SJSA1 (cell line): ENCODE measurements around the genes FBXO45 and NCBP2.

- RAMPAGE, long total RNA: no peak
These were observed 999 bp downstream of the DYNLT2B start for GRCh38 chr3:196316993-196317488.

- RAMPAGE, long total RNA: no peak
These were observed 17.5 kb upstream of the TM4SF19 start for GRCh38 chr3:196355493-196356221.

DNA sequence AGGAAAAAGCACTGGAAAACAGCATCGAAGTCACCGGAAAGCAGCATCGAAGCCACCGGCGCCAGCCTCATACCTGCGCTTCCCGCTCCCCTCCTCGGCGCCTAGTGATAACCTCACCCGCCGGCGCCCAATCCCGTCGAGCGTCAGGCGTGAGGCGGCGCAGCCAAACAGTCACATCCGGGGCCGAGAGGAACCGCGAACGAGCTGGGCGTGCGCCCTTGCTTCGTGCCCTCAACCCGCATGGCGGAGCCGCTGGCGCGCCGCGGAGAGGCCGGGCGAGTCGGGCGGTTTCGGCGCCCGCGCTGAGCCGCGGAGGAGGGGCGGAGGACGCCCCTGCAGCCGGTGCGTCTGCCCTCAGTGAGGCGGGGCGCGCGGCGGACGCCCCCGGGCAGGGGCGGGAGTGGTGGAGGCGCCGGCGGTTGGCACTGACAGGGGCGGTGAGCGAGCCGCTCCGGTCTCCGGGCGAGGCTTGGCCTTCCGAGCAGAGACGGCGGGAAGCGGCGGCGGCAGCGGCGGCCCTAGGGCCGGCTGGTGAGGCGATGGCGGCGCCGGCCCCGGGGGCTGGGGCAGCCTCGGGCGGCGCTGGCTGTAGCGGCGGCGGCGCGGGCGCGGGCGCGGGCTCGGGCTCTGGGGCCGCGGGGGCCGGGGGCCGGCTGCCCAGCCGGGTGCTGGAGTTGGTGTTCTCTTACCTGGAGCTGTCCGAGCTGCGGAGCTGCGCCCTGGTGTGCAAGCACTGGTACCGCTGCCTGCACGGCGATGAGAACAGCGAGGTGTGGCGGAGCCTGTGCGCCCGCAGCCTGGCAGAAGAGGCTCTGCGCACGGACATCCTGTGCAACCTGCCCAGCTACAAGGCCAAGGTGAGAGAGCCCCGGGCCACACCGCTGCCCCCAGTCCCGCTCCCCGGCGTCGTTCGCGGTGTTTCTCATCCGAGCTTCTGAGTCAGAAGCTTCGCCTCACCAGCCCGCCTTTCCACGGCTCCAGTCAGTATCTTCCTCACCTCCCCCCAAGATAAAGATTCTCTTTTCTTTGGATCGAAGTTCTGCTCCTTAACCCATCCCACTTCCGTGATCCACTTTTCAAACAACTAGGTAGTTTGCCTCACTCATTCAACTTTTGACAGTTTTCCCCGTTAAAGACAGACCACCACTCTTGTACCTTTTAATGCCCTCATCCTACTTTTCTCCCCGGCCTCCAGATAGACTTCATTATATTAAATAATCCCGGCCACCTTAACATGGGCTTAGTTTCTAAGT lies at the start of gene FBXO45:
TSS of gene FBXO45 (plus strand) at position 215 of the 1,253 bp plus-strand sequence.
- RAMPAGE, long total RNA: no peak

DNA sequence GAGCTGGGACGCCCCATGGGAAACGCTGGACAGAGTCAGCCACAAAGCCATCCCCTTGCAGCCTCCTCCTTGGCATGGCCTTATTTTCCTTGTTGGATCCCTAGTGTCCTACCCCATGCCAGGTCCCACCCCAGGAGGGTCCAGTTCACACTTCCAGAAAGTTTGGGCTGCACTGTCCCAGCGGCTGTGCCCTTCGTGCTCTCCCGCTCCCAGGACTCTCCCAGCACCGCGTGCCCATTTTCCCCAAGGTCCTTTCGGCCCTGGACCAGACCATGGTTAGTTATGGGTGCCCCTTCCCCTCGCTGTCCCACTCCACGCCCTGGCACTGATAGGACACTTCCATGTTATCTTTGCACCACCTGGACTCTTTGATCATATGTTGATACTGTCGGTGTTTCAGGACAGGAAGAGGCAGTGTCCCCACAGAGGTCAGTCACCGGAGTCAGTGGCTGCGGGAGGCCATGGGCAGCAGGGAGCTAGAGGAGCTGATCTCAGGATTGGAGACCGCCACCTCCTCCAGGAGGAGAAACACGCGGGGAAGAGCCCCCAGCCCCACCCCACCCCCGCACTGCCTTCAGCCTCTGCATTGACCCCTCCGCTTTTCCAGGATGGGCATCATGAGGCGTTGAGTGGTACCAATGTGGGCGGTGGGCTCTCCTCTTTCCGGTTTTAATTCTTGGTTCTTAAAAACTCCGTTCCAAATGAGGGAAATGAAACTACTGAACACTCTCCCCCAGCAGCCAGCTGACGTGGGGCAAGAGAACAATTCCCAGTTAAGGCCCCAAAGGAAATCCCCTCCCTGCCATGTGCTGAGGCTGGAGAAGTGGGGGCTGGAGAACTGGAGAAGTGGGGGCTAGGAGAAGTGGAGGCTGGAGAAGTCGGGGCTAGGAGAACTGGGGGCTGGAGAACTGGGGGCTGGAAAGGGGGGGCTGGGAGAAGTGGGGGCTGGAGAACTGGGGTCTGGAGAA lies 5.5 kb upstream of the NRROS start:
- RAMPAGE, long total RNA: no peak

GRCh38 chr3:196640204-196640835 lies 826 bp downstream of the NRROS start:
- RAMPAGE, long total RNA: no peak

GRCh38 chr3:196659940-196660956 lies 20.8 kb downstream of the NRROS start:
- RAMPAGE, long total RNA: no peak

DNA sequence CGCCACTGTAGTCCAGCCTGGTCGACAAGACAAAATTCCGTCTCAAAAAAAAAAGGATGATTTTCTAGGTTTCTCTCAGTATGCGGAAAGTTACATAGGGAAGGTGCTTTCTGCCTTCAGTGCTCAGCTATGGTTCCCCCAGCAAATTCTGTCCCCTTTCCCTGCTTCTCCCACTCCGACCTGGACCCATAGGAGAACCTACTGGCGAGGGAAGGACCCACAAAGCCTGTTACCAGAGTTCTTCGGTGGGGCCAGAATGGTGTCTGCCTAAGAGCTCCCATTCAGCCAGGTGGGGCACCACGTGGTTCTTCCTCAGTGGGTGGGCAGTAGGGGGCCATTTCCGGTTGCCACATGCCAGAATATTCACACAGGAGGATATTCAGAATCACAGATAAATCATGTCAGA lies 25.5 kb downstream of the NRROS start:
- RAMPAGE, long total RNA: no peak

GRCh38 chr3:196905316-196905846 lies 36.9 kb downstream of the NCBP2 start:
- RAMPAGE, long total RNA: no peak

DNA sequence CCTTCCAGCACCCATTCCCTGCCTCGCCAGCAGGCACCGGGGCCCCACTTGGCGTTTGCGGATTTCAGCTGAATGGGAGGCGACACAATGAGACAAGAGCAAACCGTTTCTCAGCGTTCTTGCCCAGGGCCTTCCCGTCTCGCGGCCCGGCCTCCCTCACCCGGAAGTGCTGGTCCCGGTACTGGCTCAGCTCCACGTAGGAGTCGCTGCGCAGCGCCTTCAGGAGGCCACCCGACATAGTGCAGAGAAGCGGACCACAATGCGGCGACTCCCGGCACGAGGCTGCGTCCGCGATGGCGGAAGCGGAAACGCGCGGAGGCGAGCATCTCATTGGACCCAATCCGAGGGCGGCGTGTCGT lies at the start of gene NCBP2:
TSS of gene NCBP2 (minus strand) at position 263 of the 359 bp plus-strand sequence.
- RAMPAGE, long total RNA: start-site peak on the minus strand centred at position 154 of the sequence, 36 bp wide, 20 and 16 reads in 2 replicates; start-site peak on the minus strand centred at position 265 of the sequence, 44 bp wide, 64 and 46 reads in 2 replicates

- RAMPAGE, long total RNA: no peak
These were observed 5.9 kb downstream of the PIGZ start for GRCh38 chr3:196962753-196963149.

- RAMPAGE, long total RNA: no peak
These were observed 55.9 kb upstream of the MELTF start for GRCh38 chr3:197085355-197086017.

DNA sequence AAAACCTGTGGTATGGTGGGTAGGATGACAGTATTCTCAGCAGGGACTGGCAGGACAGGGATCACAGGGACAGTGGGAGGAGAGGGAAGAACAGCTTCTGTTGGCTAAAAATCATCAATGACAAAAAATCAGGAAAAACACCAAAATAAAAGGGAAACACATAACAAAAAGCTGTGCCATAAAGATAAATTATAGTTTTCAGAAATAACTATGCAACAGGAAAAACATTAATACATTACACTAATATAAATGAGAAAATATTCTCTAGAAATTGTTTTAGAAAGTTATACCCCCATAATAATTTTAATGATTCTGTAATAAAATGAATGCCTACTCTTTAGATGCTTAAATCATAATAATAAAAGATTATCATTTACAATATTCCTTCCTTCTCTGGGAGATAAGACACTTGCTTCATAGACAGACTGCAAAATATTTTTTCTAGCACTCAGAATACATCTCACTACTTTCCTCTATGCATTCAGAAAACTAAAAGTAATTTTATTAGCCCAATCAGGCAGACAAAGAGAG lies 132.1 kb upstream of the MELTF start:
- RAMPAGE, long total RNA: no peak

- RAMPAGE, long total RNA: no peak
These were observed 127.9 kb downstream of the DLG1 start for GRCh38 chr3:197170523-197170996.

DNA sequence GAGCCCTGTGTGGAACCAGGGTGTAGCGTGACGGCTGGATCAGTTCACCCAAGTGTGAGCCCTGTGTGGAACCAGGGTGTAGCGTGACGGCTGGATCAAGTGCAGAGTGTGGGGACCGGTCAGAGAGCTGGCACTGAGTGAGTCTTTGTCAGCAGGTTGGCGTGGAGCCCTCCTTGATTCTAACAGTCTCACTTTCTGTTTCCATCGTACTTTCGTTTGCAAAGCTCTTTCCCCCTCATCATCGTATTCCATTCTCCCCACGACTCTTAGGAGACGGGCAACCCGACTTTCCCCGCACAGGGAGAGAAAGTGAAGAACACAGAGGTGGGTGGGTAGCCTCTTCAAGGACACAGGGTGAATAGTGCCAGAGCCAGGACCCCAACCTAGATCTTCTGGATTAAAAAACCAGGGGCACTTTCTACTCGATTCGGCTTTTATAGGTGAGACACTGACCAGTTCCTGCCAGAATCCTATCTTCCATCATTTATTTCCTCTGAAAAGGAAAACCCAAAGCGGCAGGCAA lies 58.0 kb upstream of the DLG1 start:
- RAMPAGE, long total RNA: no peak

DNA sequence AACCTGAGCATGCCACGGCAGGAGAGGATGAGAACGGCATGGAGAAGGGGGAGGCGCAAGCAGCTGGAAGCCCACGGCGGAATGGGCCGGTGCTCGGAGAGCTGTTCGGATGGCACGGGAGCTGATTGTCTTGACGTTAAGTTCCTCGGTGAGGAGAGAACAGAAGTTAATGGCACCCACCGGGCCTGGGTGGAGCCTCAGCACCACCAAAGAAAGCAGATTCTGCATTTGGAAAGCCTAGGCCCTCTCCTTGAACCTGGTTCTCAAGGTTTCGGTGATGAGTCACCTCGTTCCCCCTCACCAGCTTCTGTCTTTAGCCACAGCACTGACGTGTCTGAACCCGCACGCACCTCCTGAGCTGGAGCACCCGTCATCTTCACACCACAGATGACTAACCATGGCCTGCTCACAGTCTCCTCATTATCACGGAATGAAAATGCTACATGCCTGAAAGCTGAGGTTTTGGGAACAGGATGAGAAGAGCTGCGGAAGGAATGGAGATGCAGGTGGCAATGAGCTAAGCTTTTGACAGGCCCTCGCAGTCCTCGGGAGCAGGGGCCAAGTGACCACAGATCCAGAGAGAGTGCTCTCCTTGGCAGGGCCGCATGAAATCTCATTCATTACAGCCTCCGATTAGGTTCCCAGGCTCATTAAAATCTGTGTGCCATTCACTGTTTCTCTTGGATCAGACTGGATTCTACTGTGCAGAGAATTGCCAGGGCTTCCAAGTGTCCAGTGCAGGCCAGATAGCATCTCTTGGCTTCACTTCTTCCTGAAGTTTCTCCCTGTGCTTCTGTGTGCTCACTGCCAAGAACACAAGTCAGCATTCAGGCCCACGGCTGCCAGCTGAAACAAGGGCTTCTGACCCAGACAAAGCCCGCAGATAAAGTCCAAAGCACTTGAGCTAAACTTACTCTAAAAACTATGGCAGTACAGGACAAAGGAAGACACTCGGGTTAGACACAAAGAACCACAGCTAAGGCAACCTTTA lies 96.3 kb upstream of the DLG1 start:
- RAMPAGE, long total RNA: no peak

DNA sequence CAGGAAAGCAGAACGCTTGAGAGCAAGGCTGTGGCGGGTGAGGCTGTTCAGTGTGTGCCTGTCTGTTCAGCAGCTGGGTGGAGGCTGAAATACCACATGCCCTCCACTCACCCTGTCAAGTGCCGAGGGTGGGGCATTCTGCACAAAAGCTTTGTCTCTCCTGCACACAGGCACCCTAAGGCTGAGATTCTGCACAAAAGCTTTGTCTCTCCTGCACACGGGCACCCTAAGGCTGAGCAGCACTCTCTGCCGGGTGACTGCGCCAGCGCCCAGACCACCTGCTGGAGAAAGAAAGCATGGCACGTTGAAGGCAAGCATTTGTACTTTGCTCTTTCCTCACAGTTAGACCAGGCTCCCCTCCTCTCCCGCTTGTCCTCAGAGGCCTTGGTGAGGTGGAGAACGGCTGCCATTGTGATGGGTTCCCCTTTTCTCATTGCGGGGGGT lies 97.5 kb downstream of the BDH1 start:
- RAMPAGE, long total RNA: no peak

DNA sequence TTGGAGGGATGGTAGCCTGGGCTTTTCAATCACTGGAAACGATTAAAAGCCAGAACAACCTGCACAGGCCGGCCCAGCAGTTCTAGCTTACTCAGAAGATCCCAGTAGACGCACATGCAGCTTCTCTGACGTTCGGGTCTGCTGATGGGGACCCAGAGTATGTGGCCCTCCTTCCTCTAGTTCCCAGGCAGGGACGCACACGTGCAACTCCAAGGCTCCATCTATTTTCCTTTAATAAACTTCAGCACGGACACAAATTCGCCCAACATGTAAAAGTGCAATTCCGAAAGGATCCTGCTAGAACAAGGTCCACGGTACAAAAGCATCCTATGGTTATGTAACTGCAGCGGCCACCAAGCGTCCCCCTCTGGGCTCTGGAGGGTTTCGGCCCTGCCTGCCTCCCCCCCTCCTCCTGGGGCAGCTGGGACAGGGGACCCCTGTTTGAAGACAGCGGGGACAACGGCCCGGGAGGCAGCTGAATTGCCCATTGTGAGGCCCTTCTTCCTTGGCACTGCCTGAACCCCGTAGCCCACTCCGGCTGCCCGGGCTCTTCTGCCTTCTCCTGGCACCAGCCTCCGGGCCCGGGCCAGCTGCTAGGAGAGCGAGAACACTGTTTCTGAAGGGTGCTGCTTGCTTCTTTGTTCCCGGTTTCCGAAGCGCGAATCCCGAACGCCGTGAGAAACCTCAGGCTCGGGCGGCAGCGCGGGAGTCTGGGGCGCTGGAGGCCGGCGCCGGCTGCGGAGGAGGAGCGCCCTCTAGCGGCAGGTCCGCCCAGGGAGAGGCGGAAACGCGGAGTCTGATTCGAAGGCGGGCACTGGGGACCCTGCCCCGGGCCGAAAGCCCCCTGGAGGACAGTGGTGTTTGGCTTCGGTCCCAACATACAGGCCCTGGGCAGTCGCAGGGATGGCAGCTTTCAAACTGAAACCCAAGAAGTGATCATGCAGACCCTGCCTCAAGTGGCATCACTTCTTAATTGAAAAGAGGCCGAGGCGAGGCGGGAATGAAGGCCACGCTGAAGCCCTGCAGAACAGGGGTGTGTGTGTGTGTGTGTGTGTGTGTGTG lies 45.9 kb downstream of the BDH1 start:
- RAMPAGE, long total RNA: no peak

DNA sequence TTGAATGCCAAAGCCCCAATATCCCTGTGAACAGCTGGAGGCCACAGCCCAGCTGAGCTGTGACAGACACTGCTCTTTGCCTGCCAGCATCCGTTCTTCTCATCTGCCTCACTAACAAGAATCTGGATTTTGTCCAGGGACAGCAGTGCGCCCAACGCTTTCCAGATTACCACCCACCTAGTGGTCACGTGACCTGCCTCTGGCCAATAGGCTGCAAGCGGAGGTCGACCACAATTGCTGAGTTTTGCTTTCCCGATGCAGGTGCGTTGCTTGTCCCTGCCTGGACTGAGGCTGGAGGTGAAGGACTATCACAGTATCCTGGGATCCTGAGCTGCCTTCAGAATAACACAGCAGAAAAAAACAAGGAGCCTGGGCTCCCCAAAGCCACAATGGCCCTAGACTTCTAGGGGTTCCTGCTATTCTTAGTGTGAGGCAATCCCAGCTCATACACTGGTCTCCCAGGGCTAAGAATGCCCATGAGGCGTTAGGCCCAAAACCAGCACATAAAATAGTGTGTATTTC lies 13.9 kb downstream of the BDH1 start:
- RAMPAGE, long total RNA: no peak

DNA sequence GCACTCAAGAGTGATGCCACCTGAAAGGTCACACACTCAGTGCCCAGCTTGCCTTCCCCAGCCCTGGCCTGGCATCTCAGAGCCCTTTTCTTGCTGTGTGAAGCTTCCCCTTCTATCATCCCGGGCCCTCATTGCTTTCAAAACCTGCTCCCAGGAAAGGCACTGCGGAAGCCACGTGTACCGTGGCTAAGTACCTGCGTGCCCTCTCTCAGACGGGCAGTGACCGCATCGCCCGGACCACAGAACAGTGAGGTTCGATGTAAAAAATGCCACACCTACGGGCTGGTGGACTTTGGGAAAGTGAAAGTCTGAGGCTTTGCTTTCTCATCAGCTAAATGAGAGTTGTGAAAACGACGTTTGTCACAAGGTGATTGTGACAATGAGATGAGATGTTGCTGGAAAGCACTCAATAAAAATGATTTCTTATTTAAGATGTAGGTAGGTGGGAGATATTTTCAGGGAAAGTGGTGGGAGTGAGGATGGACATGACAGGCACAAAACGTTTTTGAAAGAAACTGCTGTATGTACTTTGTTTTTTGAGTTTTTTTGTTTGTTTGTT lies 48.4 kb upstream of the BDH1 start:
- RAMPAGE, long total RNA: no peak

DNA sequence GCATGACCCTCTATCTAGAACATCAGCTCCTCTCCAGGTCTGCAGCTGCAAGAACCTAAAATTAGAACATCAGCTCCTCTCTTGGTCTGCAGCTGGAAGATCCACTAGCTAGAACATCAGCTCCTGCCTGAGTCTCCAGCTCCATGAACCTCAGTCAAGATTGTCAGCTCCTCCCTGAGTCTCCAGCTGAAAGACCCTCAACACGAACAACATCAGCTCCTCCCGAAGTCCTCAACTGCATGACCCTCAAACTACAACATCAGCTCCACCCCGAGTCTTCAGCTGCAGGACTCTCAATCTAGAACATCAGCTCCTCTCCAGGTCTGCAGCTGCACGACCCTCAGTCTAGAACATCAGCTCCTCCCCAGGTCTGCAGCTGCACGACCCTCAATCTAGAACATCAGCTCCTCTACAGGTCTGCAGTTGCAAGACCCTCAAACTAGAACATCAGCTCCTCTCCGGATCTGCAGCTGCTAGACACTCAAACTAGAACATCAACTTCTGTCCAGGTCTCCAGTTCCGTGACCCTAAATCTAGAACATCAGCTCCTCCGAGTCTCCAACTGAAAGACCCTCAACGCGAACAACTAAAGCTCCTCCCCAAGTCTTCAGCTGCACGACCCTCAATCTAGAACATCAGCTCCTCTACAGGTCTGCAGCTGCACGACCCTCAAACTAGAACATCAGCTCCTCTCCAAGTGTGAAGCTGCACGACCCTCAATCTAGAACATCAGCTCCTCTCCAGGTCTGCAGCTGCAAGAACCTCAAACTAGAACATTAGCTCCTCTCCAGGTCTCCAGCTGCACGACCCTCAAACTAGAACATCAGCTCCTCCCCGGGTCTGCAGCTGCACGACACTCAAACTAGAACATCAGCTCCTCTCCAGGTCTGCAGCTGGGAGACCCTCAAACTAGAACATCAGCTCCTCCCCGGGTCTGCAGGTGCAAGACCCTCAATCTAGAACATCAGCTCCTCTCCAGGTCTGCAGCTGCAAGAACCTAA lies 85.5 kb upstream of the BDH1 start:
- RAMPAGE, long total RNA: no peak